Lung (tissue), 4 donors: Measurements from ENCODE around the gene UBE4B.

DNA sequence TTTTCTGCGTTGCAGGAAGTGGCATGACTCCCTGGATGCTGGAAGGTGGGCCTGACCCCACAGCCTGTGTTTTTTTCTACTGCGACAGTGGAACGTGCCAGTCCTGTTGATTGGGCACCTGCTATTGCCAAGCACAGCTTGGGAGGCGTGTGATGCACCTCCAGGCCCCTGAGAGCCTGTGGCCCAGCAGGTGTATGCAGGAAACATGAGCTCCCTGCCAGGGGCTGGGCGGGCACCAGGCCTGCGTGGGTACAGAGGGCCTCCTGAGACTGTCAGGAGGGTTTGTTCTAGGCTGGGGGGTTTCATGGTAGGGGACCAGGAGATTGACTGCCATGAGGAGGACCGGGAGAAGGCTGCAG, 16.0 kb downstream of the SPSB1 start:
- PRO-cap, result no peak
- RAMPAGE, long total RNA, result no peak
- RRBS, result no CpG with 5 or more reads among the region's 7 CpGs

GRCh38 chr1:9337599-9338355, 45.1 kb downstream of the SPSB1 start:
- PRO-cap, result no peak
- RAMPAGE, long total RNA, result no peak
- RRBS, result no CpG with 5 or more reads among the region's 17 CpGs

DNA sequence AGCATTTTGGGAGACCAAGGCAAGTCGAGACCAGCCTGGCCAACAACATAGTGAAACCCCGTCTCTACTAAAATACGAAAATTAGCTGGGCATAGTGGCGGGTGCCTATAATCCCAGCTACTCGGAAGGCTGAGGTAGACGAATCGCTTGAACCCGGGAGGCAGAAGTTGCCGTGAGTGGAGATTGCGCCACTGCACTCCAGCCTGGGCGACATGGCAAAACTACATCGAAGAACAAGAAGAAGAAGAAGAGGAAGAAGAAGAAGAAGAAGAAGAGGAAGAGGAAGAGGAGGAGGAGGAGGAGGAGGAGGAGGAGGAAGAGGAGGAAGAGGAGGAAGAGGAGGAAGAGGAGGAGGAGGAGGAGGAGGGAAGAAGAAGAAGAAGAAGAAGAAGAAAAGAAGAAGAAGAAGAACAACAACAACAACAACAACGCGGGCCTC, 87.3 kb downstream of the SPSB1 start:
- PRO-cap, result no peak
- RAMPAGE, long total RNA, result no peak
- RRBS, result no CpG with 5 or more reads among the region's 14 CpGs

- PRO-cap, result no peak
- RAMPAGE, long total RNA, result no peak
- RRBS, result no CpG with 5 or more reads among the region's 4 CpGs
Observed at GRCh38 chr1:9413949-9414326, 121.2 kb downstream of the SPSB1 start.

- PRO-cap, result no peak
- RAMPAGE, long total RNA, result no peak
- RRBS, result under 1% methylated on average over 9 of the region's 58 CpGs
Observed at GRCh38 chr1:9626814-9627777, 24.4 kb upstream of the PIK3CD start.

GRCh38 chr1:9653176-9653892, 1.8 kb downstream of the PIK3CD start:
- PRO-cap, result no peak
- RAMPAGE, long total RNA, result no peak
- RRBS, result no CpG with 5 or more reads among the region's 18 CpGs

DNA sequence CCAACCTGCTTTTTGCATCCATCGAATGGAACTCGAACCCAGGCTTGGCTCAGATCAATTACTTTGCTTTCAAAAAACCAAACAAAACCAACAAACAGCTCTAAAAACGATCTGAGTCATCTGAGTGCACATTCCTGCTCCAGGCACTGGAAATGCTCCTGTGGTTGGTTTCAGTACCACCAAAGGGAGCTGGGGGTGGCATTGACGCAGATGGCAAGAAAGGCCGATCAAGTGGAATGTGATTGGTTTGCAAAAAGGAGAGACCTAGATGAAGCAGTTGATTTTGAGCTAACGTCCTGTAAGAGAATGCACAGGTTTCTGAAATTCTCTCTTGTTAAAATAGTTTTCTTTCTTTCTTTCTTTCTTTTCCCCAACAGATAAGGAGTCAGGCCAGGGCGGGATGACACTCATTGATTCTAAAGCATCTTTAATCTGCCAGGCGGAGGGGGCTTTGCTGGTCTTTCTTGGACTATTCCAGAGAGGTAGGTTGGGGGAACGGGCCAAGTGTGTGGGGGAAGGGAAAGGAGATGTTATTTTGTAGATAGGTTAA, 39.6 kb downstream of the PIK3CD start:
- PRO-cap, result no peak
- RAMPAGE, long total RNA, result no peak
- RRBS, result no CpG with 5 or more reads among the region's 9 CpGs

DNA sequence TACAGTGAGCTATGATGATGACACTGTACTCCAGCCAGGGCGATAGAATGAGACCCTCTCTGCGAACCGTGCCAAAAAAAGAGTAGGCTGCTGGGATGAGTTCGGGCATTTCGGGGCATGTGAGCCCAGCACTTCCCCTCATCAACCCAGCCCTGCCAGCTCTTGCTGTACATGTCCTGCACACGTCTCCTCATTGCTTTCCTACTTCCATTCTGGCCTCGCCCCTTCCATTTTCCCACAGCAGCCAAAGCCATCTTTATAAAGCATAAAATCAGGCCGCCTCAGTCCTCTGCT, 47.6 kb downstream of the PIK3CD start:
- PRO-cap, result no peak
- RAMPAGE, long total RNA, result no peak
- RRBS, result no CpG with 5 or more reads among the region's 8 CpGs

DNA sequence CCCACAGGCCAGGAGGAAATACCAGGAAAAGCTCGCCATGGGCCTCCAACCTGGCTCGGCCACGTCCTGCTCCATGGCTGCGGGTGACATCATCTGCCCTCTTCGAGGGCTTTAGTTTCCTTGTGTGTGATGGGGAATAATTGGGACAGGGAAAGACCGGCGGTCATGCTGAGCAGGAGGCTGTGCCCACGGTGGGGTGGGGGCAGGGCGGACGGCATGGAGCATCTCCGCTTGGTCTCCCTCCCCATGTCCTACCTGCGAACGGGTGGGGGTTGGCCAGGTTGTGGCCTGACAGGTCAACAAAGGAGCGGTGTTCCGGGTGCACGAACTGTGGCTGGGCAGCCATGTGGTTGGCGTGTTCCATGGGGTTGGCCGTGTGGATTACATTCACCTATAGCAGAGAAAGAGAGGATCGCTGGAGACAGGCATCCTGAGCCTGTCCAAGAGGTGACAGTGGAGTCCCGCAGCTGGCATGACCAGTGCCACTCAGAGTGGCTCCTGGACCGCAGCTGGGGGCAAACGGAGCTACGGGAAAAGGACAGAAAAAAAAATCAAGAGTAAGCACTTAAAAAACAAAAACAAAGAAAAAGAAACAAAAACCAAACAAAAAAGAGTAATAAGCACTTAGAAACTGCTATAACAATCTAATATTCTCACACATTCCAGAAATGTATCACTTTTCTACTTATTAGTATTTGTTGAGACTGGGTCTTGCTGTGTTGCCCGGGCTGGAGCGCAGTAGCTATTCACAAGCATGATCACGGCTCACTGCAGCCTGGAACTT, 80.2 kb downstream of the PIK3CD start:
- PRO-cap, result no peak
- RAMPAGE, long total RNA, result no peak
- RRBS, result no CpG with 5 or more reads among the region's 26 CpGs

DNA sequence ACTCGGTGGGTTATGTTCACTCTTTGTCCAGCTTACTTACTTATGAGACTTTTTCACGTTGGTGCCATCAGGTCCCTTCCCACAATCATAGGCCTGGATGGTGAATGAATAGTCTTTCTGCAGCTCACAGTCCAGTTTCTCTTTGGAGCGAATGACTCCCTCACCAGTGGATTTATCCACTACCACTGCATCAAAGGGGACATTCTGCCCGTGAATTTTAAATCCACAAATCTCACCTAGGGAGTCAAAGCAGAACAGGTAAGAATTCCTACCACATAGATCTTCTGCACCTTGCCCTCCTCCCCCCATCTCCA, 68.7 kb downstream of the CLSTN1 start:
- PRO-cap, result no peak
- RAMPAGE, long total RNA, result no peak
- RRBS, result no CpG with 5 or more reads among the region's 4 CpGs

- PRO-cap, result no peak
- RAMPAGE, long total RNA, result no peak
- RRBS, result no CpG with 5 or more reads among the region's 12 CpGs
Observed at GRCh38 chr1:9787736-9788302, 35.9 kb downstream of the CLSTN1 start.

- PRO-cap, result no peak
- RAMPAGE, long total RNA, result no peak
- RRBS, result no CpG with 5 or more reads among the region's 5 CpGs
Observed at GRCh38 chr1:9796688-9797088, 27.1 kb downstream of the CLSTN1 start.

- PRO-cap, result no peak
- RAMPAGE, long total RNA, result no peak
- RRBS, result no CpG with 5 or more reads among the region's 13 CpGs
Observed at GRCh38 chr1:9873329-9874410, 36.4 kb downstream of the CTNNBIP1 start.

GRCh38 chr1:9992797-9993397, 4.1 kb upstream of the RBP7 start:
- PRO-cap, result no peak
- RAMPAGE, long total RNA, result no peak
- RRBS, result no CpG with 5 or more reads among the region's 11 CpGs

- PRO-cap, result bidirectional peak, plus-strand start at chr1:10032980, minus-strand start at chr1:10032721
- RAMPAGE, long total RNA, result start-site peak on the plus strand at chr1:10032944-10032960, 61 and 28 reads in 2 replicates
- RRBS, result 0% methylated on average over 7 of the region's 58 CpGs
Observed at GRCh38 chr1:10032874-10033950, at the start of gene UBE4B. TSS of gene UBE4B (plus strand) at chr1:10032958.

DNA sequence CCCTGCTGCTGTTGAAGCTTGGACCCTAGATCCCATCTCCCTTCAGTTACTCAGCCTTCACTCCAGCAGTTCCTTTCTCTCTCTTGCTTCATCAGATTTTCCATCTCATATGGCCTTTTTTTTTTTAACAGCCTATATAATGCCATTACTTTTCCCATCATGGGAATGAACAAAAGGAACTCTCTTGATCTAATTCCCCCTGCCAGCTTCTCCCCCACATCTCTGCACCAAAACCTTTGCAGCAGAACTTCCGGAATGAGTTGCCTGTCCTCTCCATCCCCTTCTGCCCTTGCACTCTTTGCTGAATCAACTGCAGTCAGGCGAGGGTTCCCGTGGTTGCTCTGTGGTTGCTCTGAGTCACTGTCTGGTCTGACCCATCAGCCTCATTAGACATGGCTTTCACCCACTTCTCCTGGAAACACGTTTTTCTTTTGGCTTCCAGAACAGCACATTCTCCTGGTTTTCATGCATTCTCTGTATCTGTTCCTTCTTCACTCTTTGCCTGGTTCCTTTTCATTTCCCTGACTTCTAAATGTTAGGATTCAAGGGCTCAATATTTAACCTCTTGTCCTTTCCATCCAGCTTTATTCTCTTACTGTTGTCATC, 41.6 kb downstream of the UBE4B start:
- PRO-cap, result no peak
- RAMPAGE, long total RNA, result no peak
- RRBS, result no CpG with 5 or more reads among the region's 4 CpGs

GRCh38 chr1:10189744-10190322, 20.5 kb upstream of the KIF1B start:
- PRO-cap, result no peak
- RAMPAGE, long total RNA, result no peak
- RRBS, result no CpG with 5 or more reads among the region's 5 CpGs

- PRO-cap, result no peak
- RAMPAGE, long total RNA, result no peak
- RRBS, result no CpG with 5 or more reads among the region's 10 CpGs
Observed at GRCh38 chr1:10237566-10238119, 27.3 kb downstream of the KIF1B start.

GRCh38 chr1:10325464-10325873, 73.4 kb upstream of the PGD start:
- PRO-cap, result no peak
- RAMPAGE, long total RNA, result no peak
- RRBS, result no CpG with 5 or more reads among the region's 3 CpGs

GRCh38 chr1:10403889-10404309, 5.0 kb downstream of the PGD start:
- PRO-cap, result no peak
- RAMPAGE, long total RNA, result no peak
- RRBS, result no CpG with 5 or more reads among the region's 7 CpGs